OVCAR3 (cell line): ENCODE data around the genes SLU7 and WWC1.

DNA sequence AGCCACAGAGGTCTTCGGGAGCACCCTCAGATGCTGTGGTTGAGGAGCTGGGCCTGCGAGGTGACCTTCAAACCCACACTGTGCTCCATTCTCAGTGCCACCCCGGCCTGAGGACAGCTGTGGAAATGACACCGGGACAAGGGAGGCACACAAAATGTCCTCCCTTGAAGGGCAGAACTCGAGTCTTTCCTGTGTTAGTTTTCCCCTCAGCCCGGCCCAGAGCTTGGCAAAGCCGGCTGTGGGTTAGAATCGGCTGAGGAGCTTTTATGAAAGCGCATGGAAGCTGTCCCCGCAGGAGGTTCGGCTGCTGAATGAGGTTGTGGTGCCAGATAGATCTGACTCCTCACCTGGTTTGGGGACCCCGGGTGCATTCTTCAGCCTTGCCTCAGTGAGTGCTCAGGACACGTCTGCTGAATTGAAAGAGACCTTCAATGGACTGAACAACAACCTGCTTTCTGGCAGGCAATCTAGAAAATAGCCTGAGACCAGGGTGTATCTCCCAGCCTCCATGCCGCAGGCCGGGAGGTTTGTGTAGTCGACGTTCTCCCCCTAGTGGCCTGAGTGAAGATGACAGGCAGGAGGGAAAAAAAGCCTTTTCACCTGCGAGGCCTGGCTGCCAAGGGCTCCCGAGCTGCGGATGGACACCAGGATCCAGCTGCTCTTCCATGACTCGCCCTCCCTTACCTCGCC is 25.3 kb downstream of the C1QTNF2 start:
- RRBS, result 44% methylated on average over 6 of the region's 22 CpGs

DNA sequence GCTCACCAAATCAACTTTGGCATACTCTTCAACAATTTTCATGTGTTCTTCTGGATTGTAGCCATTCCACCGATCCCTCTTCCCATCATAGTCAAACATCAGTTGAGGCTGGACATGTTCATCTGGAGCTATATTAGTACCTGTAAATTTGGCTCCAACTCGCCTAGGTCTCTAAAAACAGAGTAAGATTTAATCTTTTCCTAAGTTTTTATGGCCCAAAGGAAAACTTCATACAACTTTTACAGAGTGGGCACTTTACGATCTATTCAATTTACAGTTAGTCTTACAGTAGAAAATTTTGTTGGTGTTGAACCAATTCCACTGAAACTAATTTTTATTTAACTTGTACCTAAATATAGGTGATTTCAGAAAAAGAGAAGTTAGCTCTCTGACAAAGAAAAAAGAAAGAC is 5.4 kb downstream of the SLU7 start:
- RRBS, result no CpG with 5 or more reads among the region's 3 CpGs

GRCh38 chr5:160418403-160419362 is at the start of gene SLU7:
Gene SLU7, minus strand, starts transcription at chr5:160419081.
- RRBS, result 6% methylated on average over 7 of the region's 50 CpGs

DNA sequence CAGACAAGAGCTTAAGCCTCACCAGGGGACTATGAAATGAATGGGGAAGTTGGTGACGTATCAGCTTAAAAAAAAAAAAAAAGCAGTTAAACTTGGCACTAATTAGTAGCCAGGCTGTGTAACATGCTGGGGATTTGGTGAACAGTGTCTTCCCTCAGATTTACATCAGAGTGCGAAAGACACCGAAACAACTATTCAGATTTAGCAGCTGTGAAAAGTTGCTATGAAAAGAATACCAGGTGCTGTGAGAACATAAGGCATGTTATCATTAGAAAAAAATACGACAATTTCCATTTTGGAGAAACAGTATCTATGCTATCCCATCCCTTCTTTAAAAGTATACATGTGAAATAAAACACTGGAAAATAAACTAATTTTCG is 472 bp upstream of the SLU7 start:
- RRBS, result no CpG with 5 or more reads among the region's 5 CpGs

- RRBS, result no CpG with 5 or more reads among the region's 6 CpGs
Observed at GRCh38 chr5:160459057-160459589, 37.5 kb downstream of the PTTG1 start.

DNA sequence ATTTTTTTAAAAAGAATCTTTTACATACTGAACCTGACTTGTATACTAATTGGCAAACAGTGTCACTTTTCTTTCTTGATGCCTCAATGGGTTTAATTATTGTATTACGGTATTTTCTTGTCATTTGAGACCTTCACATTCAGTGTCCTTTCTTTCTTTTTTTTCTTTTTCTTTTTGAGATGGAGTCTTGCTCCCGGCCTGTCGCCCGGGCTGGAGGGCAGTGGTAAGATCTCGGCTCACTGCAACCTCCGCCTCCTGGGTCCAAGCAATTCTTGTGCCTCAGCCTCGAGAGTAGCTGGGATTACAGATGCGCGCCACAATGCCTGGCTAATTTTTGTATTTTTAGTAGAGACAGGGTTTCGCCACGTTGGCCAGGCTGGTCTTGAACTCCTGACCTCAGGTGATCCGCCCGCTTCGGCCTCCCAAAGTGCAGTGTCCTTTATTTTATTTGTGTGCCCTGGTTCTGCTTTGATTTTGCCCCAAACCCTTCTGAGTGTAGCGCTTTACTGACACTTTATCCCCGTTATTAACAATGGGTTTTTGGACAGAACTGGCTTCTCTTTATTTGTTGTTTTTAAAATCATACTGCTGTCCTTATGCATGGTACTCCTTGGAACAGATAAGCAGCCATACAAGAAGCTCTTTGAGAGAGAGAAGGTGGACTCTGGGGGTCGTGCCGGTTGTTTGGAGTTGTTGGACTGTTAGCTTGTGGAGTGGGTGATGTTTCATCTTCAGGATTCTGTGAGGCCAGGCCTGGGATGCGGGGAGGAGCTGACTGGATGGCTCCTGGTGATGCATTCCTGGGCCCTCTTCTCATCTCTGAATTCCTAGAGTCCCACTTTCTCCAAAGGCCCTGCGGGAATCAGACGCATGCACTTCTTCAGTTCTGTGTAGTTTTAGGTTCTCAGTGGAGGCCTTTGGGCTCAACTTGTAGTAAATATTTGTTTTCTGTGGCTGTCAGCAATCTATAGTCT is 47.6 kb downstream of the PTTG1 start:
- RRBS, result no CpG with 5 or more reads among the region's 21 CpGs

DNA sequence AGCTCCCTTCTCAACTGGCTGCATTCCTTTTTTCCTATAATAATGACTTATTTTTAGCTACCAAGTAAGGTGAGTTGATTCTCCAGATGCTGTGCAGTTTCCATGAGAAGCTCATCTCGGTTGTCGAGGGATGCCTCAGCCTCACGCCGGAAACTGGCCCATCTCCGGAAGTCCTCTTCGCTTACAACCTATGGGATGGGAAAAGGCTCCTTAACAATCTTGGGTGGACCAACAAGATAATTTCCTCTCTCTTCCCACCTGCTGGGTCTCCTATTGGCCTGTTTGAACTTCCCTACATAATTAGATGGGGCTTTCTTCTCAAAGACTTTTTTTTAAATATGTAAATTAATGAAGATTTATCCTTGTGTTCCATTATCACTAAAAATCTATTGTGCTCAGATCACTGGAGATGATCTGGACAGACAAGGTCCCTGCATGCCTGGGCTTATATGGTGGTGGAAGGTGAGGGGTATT is 194.2 kb downstream of the PTTG1 start:
- RRBS, result no CpG with 5 or more reads among the region's 6 CpGs

- RRBS, result no CpG with 5 or more reads among the region's 1 CpG
Observed at GRCh38 chr5:161637390-161637707, 48.2 kb upstream of the GABRA6 start.

DNA sequence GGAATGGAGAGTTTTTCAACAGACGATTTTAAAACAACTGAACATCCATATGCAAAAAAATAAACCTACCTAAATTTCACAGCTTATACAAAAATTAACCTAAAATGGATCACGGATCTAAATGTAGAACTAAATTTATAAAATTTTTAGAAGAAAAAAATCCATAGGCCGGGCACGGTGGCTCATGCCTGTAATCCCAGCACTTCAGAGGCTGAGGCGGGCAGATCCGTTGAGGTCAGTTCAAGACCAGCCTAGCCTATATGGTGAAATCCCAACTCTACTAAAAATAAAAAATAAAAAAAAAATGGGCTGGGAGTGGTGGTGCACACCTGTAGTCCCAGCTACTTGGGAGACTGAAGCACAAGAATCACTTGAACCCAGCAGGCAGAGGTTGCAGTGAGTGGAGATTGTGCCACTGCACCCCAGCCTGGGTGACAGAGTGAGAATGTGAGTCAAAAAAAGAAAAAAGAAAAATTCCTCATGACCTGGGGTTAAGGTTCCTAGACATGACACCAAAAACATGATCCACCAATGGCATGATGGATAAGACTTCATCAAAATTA is 10.0 kb downstream of the NUDCD2 start:
- RRBS, result no CpG with 5 or more reads among the region's 6 CpGs

- RRBS, result no CpG with 5 or more reads among the region's 31 CpGs
Observed at GRCh38 chr5:163503878-163505003, 1.2 kb upstream of the MAT2B start.

GRCh38 chr5:163517873-163518993 is 12.8 kb downstream of the MAT2B start:
- RRBS, result no CpG with 5 or more reads among the region's 9 CpGs

DNA sequence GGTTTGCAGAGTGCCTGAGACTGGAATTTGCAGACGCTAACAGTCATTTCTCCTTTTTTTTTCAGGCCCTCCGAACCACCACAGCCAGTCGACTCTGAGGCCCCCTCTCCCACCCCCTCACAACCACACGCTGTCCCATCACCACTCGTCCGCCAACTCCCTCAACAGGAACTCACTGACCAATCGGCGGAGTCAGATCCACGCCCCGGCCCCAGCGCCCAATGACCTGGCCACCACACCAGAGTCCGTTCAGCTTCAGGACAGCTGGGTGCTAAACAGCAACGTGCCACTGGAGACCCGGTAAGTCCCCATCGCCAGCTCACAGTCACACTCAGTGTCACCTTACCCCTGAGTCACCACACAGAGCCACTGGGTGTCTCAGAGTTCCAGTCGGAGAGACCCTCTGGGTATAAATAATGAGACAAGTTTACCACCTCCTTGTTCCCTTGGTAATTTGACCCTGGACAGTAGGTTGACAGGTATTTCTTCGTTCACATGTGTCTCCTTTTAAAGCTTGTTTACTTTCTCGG is 338.9 kb upstream of the WWC1 start:
- RRBS, result 20% methylated on average over 4 of the region's 18 CpGs

GRCh38 chr5:168022859-168023231 is 268.6 kb upstream of the WWC1 start:
- RRBS, result no CpG with 5 or more reads among the region's 12 CpGs

DNA sequence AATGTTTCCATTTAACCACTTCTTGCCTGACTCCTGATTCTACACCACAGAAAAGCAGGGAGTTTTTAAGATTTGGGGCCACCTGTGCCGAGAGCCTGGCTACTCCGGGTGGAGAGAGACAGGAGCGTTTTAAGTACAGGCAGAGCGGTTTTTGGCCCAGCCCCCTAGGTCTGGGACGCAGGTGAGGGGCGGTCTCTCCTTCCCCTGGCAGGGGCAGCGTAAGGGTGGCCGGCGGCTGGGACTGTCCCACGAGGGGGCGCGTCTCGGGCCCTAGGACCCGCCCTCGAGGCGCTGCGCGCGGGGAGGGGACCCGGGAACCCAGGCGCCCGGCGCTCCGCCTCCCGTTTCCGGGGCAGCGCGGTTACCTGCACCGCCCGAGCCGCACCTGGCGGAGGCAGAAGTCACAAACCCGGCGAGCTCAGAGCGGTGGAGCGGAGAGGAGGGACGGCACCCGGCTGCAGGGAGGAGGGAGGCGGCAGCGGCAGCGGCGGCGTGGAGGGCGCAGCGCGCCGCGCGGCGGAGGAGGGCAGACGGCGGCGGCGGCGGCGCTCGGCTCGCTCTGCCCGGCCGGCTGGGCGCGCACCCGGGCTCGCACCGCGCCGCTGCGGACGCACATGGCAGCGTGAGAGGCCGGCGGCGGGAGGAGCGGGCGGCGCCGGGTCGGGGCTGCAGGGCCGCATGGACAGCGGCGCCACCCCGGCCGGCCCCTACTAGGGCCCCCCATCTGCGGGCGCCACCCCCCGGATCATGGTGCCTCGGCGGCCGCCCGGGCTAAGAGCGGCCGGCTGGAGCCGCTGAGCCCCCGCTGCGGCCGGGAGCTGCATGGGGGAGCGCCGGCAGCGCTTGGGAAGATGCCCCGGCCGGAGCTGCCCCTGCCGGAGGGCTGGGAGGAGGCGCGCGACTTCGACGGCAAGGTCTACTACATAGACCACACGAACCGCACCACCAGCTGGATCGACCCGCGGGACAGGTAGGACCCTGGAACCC is at the start of gene WWC1:
Gene WWC1 (plus strand): TSS at position 344 of the 987 bp plus-strand sequence.
- RRBS, result 4% methylated on average over 54 of the region's 112 CpGs

DNA sequence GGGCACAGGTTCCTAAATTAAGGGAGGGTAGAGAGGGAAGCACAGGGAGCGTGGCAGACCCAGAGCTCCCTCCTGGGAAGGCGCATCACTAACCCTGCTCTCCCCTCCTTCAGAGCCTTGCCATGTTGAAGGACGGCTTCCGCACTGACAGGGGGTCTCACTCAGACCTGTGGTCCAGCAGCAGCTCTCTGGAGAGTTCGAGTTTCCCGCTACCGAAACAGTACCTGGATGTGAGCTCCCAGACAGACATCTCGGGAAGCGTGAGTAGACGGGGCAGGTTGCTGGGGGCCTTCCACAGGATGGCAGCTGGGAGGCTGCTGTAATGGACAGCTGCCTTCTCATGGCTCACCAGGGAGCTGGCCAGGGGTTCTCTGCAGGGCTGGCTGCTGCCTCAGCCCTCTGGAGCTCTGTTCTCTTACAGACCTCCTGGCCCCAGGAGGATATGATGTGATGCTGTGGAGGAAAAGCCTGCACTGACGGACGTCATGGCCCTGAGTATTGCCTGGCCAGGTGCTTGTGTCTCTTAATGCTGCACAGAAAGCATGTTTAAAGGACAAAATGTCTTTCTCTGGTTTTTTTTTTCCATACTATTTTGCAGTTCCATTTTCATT is 77.8 kb upstream of the RARS1 start:
- RRBS, result no CpG with 5 or more reads among the region's 12 CpGs

GRCh38 chr5:168564760-168565253 is 14.4 kb downstream of the PANK3 start:
- RRBS, result no CpG with 5 or more reads among the region's 1 CpG

- RRBS, result no CpG with 5 or more reads among the region's 7 CpGs
Observed at GRCh38 chr5:168656059-168657119, 77.2 kb upstream of the PANK3 start.

GRCh38 chr5:168662134-168662897 is 83.1 kb upstream of the PANK3 start:
- RRBS, result no CpG with 5 or more reads among the region's 7 CpGs

DNA sequence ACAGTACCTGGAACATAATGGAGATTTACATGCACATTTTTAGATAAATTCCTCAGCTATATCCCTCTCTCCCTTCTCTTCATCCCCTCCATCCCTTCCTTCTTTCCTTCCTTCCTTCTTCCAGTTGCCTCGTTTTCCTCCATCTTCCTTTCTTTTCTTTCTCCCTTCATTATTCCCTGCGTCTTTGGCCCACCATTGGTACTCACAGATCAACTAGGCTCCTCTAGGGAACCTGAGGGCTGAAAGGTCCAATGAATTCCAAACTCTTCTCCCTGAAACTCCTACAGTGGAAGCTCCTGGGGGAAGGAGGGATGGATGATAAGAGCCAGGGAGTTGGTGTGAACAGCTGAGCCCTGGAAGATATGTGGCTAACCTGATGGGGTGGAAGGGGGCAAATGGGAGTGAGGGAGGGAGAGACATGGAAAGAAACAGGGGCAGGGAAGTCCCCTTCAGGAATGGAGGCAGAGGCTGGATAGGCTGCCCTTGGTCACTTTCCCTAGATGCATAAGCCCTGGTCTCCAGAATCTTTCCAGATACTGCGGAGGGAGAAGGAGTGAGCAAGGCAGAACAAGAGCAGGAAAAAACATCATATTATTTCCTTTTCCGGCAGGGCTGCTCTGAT is 85.4 kb upstream of the PANK3 start:
- RRBS, result no CpG with 5 or more reads among the region's 4 CpGs

DNA sequence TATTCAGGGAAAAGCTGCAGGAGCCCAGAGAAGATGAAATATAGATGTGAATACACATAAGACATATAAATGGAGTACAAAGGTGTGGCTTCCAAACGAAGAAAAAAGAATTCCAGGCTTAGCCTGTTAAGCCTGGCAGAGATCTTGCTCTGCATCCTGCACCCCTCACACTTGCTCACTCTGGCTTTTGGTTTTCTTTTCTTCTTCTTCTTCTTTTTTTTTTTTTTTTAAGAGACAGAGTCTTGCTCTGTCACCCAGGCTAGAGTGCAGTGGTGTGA is 218.8 kb upstream of the PANK3 start:
- RRBS, result no CpG with 5 or more reads among the region's 1 CpG